ENCODE measurements around the genes FDXACB1, C11orf52 and DLAT.

- PRO-cap, 3 experiments = no peak in any of the 3 experiments
Observed at GRCh38 chr11:111785705-111786617, 19.8 kb upstream of the PPP2R1B start.

GRCh38 chr11:111836111-111836350 lies 35.4 kb downstream of the ALG9 start:
- PRO-cap, 3 experiments = no peak in any of the 3 experiments

DNA sequence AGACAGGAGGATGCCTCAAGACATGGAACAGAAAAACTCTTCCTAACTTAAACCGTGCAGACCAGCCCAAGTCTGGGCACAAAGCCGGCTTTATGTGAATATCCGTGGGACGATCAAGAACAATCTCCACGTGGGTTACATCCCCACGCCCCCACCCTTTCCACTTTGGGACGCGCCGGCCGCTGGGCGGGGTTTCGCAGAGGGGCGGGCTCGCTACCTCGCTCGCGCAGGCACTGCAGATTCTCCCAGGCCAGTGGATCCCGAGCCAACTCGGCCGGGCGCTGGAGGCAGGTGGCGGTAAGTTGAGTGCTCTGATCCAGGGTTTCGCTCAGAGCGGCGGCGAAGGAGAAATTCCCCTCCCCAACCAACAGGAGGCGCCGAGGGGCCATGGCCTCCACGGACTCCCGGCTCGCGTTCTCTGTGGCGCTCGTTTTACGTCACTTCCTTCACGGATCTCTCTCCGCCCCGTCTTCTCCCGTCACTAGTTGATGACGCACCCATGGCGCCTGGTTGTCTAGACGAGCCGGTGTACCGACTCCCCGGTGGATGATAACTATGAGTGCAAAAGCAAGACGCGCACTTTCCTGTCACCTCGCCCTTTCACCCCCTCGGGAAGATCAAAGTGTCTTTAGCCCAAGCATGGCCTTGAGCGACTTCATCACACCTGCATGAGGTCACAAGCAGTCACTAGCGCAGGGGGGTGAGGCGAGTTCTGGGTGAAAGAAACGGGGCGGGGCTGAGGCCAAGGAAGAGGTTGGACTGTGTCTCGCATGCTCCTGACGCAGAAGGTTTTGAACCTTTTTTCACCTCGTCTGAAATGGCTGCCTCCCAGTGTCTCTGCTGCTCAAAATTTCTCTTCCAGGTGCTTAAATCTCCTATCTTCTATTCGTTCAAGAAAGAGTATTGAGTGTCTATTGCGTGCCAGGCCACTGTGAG lies at the start of gene FDXACB1:
Gene FDXACB1 (minus strand): TSS at position 422 of the 936 bp plus-strand sequence.
- PRO-cap, 3 experiments = peak in 3 of 3 experiments; most common plus-strand start position 238 of the sequence (in 2); most common minus-strand start position 420 of the sequence (in 3)

DNA sequence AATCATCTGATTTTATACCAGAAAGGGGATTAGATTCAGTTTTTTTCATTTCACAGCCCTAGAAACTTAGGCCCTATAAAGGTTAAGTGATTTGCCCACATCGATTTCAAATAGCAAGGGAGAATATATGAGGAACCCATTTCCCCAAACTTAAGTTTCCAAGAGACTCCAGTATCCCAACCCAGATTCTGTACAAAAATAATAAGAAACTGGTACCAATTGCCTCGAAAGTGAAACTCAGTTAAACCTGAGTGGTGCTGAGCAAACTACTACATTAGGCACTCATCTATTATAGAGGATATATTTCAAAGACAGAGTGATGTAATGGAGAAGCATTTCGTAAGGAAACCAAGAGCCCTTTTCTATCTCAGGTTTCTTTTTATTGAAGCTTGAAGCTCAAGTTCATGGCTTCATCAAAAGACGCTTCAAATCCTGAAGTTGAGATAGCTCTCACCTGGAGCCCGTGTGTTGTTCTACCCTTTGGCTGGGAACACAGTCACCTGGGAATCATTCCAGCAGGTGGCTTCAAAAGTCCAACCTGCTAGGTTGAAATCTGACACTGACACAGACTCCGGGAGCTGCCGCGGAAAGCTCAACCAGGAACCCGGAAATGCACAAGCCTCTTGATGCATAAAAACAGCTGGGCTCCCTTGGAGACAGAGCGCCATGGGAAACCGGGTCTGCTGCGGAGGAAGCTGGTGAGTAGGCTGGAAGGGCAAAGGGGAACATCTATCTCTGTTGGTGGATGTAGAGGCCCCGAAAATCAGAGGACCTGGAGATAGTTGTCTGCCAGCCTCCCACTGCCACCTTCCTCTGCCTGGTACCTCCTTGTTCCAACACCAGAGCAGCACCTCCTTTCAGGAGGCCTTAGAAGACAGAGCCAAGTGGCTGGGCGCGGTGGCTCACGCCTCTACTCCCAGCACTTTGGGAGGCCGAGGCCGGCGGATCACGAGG lies at the start of gene C11orf52:
Gene C11orf52 (plus strand): TSS at position 607 of the 954 bp plus-strand sequence.
- PRO-cap, 3 experiments = peak in 3 of 3 experiments; most common plus-strand start position 659 of the sequence (in 3); most common minus-strand start position 492 of the sequence (in 2)

GRCh38 chr11:111941857-111942453 lies 4.8 kb downstream of the DIXDC1 start:
- PRO-cap, 3 experiments = no peak in any of the 3 experiments

DNA sequence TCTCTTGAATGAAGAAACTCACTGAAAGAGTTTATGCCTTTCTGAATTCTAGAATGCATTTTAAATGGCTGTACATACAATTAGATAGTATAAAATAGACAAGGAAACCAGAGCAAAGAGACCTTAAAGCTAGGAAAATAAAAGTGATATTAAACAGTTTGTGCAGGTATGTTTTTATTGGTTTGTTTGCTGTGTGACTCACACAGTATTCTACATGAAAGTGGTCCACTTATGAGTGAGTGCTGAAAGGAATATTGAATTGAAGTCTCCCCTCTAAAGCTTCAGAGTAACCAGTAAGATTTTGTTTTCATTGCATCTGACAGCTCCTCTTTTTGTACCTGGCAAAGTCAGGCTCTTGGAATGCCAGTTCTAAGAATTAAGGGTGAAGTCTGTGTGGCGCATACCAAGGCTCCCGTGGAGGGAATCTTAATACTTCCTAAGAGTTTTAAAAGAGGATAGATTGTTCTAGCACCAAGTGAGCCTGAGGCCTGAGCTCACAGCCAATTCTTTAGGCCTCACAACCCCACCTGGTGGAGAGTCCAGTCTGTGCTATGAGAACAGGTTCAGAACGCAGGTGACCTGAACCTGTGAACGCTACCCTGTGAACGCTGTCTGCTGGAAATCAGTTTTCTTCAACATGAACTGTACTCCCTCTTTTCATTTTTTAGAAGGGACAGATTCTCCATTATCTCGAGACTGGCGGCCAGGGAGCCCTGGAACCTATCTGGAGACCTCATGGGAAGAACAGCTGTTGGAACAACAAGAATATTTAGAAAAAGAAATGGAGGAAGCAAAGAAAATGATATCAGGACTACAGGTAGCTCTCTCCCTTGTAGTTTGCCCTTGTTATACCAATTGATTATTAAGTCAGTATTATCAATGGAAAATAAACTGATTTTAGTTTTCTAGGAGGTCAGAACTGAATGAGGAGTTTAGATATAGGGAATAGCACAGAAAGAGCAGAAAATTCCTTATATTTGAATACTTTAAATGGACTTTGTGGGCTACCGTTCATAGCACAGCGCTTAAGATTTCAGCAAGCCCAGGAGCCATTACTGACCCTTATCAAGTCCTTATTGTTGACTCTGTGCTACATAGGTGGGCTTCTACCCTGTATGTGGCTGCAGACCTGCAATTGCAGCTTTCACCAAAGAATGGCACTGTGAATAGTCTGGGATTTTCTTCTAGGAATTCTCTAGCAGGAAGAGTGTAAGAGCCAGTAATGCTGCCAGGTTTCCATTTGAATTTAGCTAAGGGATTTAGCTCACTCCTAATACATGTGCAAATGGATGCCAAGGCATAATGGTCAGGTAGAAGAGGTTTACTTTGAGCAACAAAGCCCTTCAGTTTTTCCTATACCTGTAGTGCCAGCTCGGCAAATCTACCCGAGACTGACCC lies 43.0 kb upstream of the DLAT start:
- PRO-cap, 3 experiments = peak in 2 of 3 experiments; most common plus-strand start position 566 of the sequence (in 2); most common minus-strand start position 340 of the sequence (in 1)

GRCh38 chr11:112024621-112025753 lies at the start of gene DLAT:
Gene DLAT (plus strand): TSS chr11:112025408.
- PRO-cap, 3 experiments = peak in 3 of 3 experiments; most common plus-strand start chr11:112025443 (in 2); most common minus-strand start chr11:112025295 (in 3)

GRCh38 chr11:112076534-112077145 lies 2.5 kb downstream of the NKAPD1 start:
- PRO-cap, 3 experiments = no peak in any of the 3 experiments

- PRO-cap, 3 experiments = no peak in any of the 3 experiments
Observed at GRCh38 chr11:112150339-112151327, 13.3 kb downstream of the IL18 start.

DNA sequence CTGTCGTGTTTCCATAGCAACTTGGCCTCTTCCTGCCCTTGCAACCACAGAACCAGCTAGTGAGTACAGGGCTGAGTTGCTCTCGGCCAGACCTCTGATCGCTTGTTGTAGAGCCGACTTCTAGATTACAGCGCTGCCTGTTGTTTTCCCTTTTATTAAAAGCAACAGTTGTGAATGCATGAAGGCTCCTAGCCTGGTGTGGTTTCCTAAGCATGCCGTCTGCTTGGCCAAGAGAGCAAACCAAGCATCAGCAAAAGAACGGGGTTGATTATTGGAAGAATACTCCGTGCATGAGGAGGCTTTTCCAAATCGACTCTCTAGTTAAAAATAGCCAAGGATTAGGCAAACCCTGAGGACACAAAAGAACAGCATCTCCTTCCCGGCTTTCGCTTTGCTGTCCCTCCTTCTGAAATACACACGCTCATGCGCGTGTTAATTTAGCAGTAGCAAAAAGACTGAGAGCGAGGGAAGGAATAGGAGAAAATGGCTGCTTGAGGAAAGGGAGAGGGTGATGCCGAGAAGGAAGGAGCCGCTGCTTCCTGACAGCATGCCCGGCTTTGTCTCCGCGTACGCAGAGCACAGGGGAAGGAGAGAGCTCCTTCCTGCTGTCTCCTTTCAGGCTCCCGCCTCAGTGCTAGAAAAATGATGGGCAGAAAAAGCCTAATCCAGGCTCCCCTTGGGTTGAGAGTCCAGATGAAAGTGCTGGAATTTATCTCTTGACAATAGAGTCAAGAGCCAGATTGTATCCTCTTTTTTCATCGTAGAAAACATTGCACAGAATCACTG lies 71.4 kb upstream of the TTC12 start:
- PRO-cap, 3 experiments = peak in 1 of 3 experiments; most common plus-strand start position 89 of the sequence (in 1)

DNA sequence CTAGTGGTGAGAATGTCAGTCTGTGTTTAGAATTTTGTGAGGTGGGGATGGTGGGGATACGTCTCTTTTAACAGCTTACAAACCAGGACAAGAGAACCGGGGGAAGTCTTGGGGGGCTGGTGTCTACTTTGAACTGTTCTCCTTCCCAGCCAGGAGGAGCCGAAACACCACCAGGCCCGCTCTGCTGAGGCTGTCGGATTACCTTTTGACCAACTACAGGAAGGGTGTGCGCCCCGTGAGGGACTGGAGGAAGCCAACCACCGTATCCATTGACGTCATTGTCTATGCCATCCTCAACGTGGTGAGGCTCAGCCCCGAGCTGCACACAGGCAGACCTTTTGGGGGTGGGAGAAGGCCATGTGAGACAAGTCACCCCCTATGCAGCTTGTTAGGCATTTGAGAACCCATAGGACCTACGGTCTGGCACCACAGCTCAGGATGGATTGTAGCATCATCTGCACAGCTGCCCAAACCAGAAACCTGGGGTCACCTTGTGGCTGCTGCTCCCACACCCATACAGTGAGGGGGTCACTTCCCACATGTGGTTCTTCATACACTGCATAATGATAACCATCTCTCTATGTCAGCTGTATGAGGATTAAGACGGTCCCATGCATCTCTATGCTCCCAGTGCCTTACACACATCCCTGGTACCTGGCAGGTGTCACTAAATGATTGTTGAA lies 2.9 kb downstream of the HTR3A start:
- PRO-cap, 3 experiments = no peak in any of the 3 experiments

DNA sequence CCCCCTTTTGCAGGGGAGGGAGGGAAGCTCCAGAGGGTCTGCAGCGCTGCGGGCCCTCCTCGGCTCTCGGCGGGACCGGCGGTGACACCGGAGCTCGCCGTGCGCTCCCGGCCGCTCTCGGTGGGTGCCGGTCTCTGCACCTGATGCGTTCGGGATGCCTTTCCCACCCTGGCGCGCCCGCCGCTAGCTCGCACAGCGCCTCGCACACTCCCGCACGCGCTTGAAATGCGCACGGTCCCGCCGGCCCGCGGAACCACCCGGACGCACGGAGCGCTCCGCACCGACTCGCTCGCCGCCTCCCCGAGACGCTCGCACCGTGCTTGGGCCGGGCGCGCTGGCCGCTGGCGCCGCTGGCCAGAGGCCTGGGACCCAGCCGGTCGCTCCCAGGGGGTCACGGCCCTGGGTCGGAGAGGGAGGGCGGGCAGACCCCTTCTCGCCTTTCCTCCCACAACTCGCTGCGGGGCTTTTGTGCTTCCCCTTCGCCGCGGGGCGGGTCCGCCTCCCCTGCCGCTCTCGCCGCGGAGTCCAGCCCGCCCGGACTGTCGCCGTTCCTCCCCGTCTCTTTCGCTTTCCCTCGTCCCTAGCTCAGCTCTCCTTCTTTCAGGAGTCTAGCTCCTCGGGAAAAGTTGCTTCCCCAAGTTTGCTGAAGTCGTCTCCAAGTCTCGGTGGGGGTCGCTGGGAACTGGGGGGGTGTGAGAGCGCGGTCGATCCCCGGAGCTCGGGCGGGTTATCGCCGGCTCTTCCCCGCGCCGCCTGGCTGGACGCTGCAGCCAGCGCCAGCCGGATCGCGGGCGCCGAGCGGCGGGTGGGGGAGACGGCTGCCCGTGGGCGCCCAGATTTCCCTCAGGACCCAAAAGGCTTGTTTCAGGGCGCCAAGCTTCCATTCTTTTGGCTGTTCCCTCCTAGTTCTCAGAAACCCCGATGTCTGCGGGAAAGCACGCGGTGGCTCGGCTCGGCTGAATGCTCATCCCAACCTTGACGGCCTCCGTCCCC lies 1.2 kb downstream of the ZBTB16 start:
- PRO-cap, 3 experiments = peak in 3 of 3 experiments; most common plus-strand start position 62 of the sequence (in 1); most common minus-strand start position 566 of the sequence (in 3)

DNA sequence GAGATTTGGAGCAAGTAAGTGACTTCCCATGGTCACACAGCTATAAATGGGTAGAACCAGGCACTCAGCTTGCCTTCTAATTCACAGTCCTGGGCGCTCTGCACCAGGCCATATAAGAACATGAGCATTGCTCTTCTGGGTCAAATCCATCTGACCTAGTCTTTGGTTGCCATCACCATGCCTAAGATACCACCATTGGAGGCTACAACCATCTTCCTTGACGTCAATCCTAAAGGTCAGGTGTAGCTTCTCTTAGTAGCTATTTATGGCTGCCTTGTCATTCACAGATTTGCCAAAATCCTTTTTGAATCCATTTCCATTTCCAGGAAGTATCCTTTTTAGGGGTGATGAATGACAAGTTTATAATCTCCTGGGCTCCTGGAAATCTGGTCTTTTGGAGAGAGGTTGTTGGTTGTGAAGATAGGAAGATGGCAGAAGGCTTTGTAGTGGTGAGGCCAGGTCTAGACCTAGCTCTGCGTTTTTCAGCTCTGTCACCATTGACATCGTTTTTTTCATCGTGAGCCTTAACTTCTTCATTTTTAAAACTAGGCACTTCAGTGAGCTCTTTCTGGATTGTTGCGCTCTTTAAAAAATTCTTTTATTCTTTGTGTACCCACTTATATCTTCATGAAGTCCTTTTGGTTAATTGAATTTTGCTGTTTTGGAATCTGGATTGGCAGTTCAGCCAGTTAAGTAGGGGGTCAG lies 11.2 kb downstream of the ZBTB16 start:
- PRO-cap, 3 experiments = no peak in any of the 3 experiments

DNA sequence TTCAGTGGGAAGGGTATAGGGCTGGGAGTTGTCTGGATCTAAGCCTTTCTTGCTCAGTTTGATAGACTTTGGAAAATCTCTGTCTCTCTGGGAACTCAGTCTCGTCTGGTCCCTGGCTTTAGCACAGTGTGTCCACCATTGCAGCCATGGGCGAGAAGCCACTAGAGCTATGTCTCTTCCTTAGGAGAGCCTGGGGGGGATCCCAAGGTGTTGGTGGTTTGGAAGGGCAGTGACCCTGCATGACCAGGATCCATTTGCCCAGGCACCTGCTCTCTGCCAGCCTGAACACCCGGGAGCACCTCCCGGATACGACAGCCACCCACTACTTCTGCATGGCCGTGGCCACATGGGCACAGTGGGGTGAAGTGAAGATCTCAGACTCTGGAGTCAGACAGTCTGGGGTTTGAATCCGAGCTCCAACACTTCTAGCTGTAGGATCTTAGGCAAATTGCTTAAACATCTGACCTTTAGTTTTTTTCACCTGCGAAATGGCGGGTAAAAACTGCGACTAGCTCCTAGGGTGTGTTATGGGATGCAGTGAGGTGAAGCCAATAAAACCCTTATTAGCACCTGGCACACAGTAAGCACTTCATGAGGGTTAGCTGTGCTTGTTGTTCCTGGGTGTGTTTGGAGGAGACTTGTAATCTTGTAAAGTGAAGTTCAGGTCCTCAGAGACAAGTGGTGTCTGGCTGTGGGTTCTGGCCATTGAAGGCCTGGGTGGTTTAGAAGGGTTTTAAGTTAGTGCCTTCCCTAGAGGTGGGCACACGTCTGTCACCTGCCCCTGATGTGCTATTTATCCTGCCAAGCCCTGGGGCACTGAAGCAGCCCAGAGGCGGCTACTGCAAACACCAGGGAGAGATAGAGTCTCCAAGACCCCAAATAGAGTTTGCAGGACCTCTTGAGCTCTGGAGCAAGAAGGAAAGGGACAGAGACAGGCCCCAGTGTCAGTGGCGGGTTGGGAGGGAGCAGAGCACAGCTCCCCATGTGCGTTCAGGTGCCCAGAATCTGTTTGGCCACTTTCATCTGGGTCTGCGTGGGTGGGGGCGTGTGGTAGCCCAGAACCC lies 68.9 kb downstream of the ZBTB16 start:
- PRO-cap, 3 experiments = no peak in any of the 3 experiments

DNA sequence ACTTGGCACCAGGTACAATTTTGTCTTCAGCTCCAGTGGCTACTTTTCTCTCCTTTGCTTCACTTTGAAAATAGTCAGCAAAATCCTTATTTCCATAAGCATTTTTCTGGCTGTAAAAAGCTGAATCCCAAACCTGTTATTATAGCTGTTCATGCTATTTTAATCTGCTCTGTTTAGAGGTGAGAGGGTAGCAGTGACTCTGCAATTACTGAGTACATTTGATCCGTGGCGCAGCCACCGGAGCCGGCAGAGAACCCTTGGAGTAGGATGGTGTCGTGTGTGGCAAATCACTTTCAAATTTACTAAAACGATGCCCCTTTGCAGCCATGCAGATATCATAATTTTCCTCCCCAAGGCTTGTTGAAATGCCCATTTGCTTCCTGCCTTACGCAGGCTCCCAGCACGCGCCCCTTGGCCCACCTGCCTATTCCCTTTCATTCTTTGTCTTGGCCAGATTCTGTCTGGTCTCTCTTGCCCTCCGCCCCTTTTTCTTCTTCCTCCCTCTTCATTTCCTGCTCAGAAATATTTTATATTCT lies 69.7 kb downstream of the ZBTB16 start:
- PRO-cap, 3 experiments = no peak in any of the 3 experiments

- PRO-cap, 3 experiments = no peak in any of the 3 experiments
Observed at GRCh38 chr11:114134768-114135171, 75.3 kb downstream of the ZBTB16 start.

- PRO-cap, 3 experiments = no peak in any of the 3 experiments
Observed at GRCh38 chr11:114155030-114155604, 95.6 kb downstream of the ZBTB16 start.

GRCh38 chr11:114157539-114158195 lies 98.2 kb downstream of the ZBTB16 start:
- PRO-cap, 3 experiments = no peak in any of the 3 experiments

- PRO-cap, 3 experiments = no peak in any of the 3 experiments
Observed at GRCh38 chr11:114193716-114194733, 102.2 kb upstream of the NNMT start.

- PRO-cap, 3 experiments = no peak in any of the 3 experiments
Observed at GRCh38 chr11:114197378-114197655, 98.9 kb upstream of the NNMT start.

Measured in Metastatic Breast Carcinoma in the Ovary (tissue), 3 donors.